ENCODE data around the gene SHISA2.

DNA sequence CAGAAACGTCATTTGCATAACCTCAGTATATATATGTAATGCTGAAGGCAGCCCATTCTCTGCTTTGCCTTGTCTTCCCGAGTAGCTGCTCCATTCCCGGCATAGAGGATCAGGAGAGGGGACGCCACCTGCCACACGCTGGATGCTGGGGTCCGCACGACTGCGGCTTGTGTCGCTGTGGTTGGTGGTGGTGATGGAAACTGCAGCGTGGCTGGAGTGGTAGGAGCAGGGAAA lies 65.1 kb upstream of the MIPEP start:
- PRO-cap, 8 experiments: no peak in any of the 8 experiments

- PRO-cap, 8 experiments: no peak in any of the 8 experiments
Measured at GRCh38 chr13:24050140-24050593, 110.4 kb upstream of the SPATA13 start.

DNA sequence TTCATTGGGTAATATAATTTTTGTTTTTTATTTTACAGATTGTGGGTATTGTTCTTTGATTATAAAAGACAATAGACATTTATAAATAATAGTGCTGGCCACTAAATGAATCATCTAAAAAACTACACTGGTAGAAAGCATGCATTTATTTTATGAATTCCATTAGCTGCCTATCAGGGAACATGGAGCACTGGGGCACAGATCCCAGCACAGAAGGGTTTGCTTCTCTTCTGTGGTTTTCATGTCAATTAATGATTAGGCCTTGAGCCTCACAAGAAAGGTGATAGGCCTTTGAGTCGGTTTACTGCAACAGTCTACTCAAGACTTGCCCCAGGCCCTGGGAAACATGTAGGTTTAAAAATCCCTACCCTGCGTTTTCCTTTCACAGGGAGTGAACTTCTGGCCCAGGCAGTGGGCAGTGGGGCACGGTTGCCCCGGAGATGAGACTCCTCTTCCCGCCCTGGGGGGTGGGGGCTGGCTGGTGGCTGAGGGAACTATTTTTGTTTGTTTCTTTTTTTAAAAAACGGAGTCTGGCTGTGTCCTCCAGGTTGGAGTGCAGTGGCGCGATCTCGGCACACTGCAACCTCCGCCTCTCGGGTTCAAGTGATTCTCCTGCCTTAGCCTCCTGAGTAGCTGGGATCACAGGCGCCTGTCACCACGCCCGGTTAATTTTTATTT lies 637 bp upstream of the SPATA13 start:
- PRO-cap, 8 experiments: no peak in any of the 8 experiments

DNA sequence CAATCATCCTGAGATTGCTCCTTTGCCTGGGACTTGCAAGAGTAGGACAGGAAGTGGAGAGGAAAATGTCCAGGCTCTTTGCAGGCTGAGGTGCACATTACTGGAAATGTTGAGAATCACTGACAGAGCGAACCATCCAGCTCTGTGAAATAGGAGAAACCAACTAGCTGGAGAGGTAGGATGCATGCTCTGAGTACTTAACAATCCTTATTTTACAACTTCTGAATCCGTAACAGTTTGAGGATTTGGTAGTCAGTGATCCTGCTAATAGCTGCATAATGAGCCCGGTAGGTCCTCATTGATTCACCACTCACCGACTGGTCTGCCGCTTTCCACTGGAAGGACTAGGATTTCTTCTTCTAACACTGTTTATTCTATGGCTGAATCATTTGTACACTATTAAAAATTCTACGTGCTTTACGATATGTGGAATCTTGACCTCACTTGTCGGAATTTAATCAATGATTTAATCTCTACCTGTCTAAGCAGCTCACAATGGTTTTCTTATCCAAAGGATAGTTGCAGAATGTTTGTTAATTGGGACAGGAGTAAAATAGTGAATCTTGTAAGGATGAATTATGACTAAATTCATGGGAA lies 33.9 kb downstream of the SPATA13 start:
- PRO-cap, 8 experiments: no peak in any of the 8 experiments

- PRO-cap, 8 experiments: no peak in any of the 8 experiments
Measured at GRCh38 chr13:24225842-24226350, 65.4 kb downstream of the SPATA13 start.

DNA sequence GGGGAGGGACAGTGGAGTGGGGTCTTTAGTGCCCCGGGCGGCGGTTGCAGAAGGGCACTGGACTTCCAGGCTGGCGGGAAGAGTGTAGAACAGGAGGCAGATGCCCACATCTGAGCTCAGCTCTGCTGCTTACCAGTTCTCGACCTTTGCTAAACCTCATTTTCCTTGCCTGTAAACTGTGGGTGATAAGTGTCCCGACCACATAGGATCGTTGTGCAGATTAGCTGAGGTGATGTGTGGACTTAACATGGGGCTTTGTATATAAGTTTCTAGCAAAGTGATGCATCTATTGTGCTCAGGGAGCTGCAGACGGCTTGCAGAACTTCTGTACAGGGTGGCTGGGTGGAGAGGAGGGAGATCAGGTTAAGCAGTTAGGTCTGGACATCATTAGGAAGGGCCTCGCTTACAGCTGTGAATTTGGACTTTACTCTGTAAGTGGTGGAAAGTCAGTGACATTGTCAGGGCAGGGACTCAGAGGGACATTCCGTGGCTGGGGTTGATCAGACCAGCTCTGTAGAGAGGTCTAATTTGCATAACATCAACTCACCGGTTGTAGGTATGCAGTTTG lies 70.0 kb downstream of the SPATA13 start:
- PRO-cap, 8 experiments: peak in 5 of 8 experiments; most common plus-strand start position 289 of the sequence (in 5)

DNA sequence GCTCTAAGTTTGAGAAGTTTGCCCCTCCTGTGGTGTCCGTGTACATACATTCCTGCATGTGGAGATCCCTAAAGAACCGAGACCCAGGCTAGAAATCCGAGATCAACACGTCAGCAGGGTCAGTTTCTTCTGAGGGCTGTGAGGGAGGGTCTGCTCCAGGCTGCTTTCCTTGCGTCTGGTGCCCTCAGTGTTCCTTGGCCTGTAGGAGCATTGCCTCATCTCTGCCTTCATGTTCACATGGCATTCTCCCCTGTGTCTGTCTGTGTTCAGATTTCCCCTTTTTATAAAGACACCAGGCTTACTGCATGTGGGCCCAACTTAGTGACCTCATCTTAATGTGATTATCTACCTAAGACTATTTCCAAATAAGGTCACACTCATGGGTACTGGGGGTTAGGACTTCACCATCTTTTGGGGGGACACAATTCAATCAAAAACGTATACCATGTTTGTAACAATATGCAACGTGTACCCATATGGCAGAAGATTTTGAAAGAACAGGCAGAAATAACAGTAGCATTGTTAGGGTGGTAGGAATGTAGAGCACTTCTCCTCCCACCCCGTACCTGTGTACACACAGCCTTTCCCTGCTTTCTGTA lies 57.2 kb upstream of the C1QTNF9 start:
- PRO-cap, 8 experiments: peak in 8 of 8 experiments; most common plus-strand start position 125 of the sequence (in 1); most common minus-strand start position 254 of the sequence (in 7)

DNA sequence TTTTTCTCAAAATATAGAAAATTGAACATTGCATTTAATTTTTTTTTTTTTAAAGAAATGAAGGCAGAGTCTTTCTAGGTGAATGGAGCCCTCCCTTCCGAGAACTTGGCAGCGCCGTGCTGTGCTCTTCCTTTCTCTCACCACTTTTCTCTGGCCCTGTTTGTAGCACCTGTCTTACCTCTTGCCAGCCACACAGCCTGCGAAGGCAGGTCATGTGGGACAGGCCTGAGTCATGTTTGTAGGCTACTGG lies 52.9 kb upstream of the C1QTNF9 start:
- PRO-cap, 8 experiments: no peak in any of the 8 experiments

GRCh38 chr13:24511874-24512706 lies 488 bp downstream of the PARP4 start:
- PRO-cap, 8 experiments: peak in 7 of 8 experiments; most common plus-strand start chr13:24512405 (in 4); most common minus-strand start chr13:24512088 (in 3)

DNA sequence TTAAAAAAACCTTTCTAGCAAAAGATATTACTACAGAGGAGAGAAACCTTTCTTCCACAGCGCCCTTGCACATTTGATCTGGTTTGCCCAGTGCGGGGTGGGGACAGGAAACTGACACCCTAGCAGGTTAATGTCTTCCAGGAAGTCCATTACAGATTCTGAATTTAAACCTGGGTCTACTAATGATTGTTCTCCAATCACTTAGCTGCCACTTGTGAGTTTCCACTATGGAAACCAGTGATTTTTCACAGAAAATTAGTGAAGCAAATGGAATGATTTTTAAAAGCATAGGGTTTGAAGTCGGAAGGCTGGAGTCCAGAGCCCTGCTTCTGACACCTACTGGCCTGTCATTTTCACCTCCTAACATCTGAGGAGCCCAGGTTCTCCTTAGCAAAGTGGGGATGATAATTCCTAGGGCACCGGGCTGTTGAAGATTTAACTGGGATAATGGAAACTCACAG lies 53.6 kb upstream of the ATP12A start:
- PRO-cap, 8 experiments: peak in 1 of 8 experiments; most common plus-strand start position 162 of the sequence (in 1); most common minus-strand start position 80 of the sequence (in 1)

GRCh38 chr13:25288846-25289485 lies 1.7 kb upstream of the MTMR6 start:
- PRO-cap, 8 experiments: no peak in any of the 8 experiments

DNA sequence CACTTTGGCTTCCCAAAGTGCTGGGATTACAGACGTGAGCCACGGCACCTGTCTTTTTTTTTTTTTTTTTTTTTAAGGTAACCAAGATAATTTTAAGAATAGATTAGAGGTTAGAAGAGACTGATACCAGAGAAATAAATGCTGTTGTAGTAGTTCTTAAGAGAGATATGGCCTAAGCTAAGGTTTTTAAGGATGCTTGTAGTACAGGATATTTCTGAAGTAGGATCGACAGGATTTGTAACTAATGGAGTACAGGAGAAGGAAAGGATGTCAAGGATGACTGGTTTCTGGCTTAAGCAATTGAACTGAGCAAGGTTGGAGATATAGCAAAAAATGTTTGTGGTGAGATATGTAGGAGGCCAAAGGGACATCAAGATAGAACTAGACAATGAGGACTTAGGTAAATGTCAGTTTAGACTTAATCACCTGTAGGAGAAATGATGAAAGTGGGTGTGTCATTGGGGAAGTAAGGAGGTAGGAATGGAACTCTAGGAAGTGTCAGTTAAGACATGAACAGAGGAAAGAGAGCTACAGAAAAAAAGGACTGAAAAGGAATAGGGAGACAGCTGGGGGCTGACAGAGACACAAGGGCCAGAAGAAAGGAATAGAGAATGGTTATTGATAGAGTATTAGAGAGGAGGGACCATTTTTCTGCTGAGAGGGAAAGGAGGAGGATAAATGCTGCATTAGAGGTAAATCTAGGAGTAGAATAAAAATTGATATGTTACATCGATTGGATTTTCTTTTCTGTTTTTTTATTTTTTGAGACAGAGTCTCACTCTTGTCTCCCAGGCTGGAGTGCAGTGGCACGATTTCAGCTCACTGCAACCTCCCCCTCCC lies 10.4 kb downstream of the NUP58 start:
- PRO-cap, 8 experiments: no peak in any of the 8 experiments

GRCh38 chr13:26051688-26052433 lies at the start of gene SHISA2:
TSS of gene SHISA2 (minus strand) at chr13:26052016.
- PRO-cap, 8 experiments: peak in 8 of 8 experiments; most common minus-strand start chr13:26052016 (in 8)

DNA sequence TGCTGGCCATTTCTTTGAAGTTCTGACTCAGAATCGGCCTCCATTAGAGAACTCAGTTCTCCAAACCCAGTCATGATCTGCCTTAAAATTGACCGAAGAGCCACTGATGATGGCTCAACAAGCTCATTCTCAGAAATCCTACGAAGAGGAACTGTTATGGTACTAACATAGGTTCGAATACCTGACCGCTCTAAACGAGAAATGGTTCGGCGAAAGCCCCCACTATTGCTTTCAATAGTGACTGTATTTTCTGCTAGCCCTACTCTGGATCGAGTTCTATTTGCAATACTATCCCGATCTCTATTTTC lies 7.8 kb downstream of the RNF6 start:
- PRO-cap, 8 experiments: no peak in any of the 8 experiments

DNA sequence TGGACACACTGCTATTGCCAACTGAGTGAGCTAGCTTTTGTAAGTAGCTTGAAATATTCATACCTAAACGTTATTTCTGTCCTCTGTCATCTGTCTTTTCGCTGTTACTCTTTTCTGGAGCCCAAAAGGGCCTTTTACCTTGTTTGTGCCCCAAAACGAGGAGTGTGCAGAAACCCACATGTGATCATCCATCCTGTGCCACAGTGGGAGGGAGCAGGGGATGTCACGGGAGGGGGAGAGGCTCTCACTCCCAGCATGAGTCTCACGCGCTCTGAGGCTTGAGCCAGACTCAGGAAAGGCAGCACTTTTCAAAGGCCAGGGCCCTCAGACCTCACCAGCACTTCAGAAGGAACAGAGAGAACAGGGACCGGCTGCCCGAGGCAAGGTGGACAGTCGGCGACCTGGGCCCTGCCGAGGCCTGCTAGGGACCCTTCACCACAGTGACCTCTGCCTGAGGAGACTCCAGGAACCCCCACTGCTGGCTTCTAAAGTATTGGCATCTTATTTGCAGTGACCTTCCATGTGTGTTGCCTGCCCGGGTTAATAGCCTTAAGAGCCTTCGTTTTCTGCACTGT lies 71.7 kb upstream of the WASF3 start:
- PRO-cap, 8 experiments: no peak in any of the 8 experiments

DNA sequence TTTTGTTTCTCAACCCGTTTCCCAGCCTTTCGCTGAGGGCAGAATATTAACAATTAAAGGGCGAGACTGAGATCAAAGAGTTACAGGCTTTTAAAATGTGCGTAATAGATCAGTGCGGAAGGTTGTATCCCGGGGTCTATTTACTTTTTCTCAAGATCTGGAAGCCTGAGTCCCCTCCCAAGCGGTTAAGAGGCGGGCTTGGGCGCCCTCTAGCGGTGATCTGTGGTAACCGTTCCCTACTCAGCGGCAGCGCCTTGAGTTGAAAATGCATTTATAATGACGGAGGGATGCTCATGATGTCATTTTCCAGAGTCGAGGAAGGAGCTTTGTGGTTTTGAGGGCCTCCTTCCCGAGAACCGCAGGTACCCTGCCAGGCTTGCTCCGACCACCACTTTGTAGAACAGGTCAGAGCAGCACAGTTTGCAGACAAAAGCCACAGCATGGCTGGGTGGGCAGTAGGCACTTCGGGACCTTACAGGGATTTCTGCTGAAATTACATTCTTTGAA lies 169.7 kb upstream of the GPR12 start:
- PRO-cap, 8 experiments: no peak in any of the 8 experiments

DNA sequence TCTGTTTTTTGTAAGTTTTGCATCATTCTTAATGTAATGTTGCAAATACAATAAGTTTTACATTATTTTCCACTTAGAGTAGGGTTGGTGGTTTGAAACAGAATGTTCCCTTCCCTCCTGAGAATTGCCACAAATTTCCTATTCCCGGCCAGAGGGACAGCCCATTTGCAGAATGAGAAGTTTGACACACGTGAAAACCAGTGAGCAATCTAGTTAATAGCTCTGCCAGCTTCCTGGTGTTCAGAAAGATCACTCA lies 28.1 kb downstream of the RASL11A start:
- PRO-cap, 8 experiments: no peak in any of the 8 experiments

- PRO-cap, 8 experiments: no peak in any of the 8 experiments
Measured at GRCh38 chr13:27367566-27368300, 56.7 kb upstream of the GTF3A start.

GRCh38 chr13:27432412-27433107 lies 8.1 kb downstream of the GTF3A start:
- PRO-cap, 8 experiments: no peak in any of the 8 experiments

DNA sequence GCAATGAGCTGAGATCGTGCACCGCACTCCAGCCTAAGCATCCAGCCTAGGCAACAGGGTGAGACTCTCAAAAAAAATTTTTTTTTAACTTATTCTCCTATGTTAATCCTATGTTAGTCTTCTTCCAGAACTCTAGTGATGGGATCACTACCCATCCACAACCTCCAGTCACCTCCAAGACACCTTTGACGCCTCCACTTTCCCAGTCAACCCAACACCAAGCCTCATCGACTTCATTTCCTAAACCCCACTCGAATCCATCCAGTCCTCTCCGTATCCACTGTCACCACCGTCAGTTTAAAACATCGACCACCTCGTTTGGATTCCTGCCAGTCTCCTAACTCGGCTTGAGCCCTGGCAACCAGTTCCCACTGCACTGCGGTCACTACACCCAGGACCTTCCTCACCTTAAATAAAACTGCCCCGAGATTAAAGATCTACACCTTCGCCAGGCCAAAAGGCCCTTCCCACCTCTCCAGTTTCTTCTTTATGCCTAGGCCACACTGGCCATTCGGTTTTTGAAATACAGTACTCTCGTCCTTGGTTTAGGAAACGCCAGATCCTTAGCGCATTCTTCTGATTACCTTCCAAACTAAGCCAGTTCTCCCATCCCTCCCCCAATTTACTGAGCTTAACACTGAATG lies 1.3 kb downstream of the MTIF3 start:
- PRO-cap, 8 experiments: peak in 2 of 8 experiments; most common minus-strand start position 57 of the sequence (in 1)